A549 (cell line): ENCODE data around the genes NACAD and CCDC201.

DNA sequence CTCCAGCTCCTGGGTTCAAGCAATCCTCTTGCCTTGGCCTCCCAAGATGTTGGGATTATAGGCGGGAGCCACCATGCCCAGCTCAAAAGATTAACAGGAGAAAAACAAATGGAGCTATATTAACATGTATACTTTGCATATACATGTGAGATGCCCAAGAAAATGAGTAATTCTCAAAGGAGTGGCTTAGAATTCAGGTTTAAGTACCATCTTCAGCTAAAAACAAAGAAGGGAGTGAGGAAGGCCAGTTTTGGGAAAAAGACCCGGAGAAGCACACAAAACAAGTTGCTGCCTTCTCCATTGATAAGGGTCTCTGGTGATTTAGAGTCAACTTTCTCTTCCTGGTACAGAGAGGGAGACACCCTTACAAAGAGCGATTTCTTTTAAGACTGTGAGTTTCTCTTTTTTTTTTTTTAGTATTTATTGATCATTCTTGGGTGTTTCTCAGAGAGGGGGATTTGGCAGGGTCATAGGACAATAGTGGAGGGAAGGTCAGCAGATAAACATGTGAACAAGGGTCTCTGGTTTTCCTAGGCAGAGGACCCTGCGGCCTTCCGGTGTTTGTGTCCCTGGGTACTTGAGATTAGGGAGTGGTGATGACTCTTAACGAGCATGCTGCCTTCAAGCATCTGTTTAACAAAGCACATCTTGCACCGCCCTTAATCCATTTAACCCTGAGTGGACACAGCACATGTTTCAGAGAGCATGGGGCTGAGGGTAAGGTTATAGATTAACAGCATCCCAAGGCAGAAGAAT is 8.2 kb upstream of the CCM2 start:
- PRO-cap: no peak
CAGE:
- cytosol, long polyA plus RNA: no peak
- long polyA plus RNA: no peak
- nucleus, long polyA plus RNA: no peak

GRCh38 chr7:45088457-45089919 is at the start of gene NACAD:
Gene NACAD (minus strand): TSS chr7:45088969.
- PRO-cap: no peak
CAGE:
- cytosol, long polyA plus RNA: no peak
- long polyA plus RNA: no peak
- nucleus, long polyA plus RNA: no peak

- PRO-cap: no peak
CAGE:
- cytosol, long polyA plus RNA: no peak
- long polyA plus RNA: no peak
- nucleus, long polyA plus RNA: no peak
Measured at GRCh38 chr7:45701645-45702261, 127.6 kb downstream of the ADCY1 start.

GRCh38 chr7:45872951-45873251 is at the start of gene CCDC201:
Gene CCDC201 (minus strand): TSS chr7:45873082.
- PRO-cap: no peak
CAGE:
- cytosol, long polyA plus RNA: no peak
- long polyA plus RNA: no peak
- nucleus, long polyA plus RNA: no peak

GRCh38 chr7:46291535-46292143 is 370.6 kb upstream of the IGFBP3 start:
- PRO-cap: no peak
CAGE:
- cytosol, long polyA plus RNA: no peak
- long polyA plus RNA: no peak
- nucleus, long polyA plus RNA: no peak

- PRO-cap: no peak
CAGE:
- cytosol, long polyA plus RNA: no peak
- long polyA plus RNA: no peak
- nucleus, long polyA plus RNA: no peak
Measured at GRCh38 chr7:47181702-47182399, 400.1 kb downstream of the TNS3 start.

DNA sequence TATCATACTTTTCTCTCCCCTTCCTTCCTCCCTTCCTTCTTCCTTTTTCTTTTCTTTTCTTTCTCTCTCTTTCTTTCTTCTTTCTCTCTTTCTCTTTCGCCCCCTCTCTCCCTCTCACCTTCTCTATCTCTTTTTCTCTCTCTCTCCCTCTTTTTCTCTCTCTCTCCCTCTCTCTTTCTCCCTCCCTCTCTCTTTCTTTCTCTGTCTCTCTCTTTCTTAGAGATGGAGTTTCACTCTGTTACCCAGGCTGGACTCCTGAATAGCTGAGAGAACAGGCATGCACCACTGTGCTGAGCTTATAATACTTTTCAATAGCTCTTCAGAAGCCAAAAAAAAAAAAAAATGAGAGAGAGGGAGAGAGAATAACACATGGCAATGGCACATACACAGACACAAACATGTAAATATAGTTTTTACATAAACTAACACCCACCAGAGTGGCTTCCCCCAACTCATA is 322.1 kb downstream of the TNS3 start:
- PRO-cap: no peak
CAGE:
- cytosol, long polyA plus RNA: no peak
- long polyA plus RNA: no peak
- nucleus, long polyA plus RNA: no peak

GRCh38 chr7:47276206-47276699 is 305.7 kb downstream of the TNS3 start:
- PRO-cap: no peak
CAGE:
- cytosol, long polyA plus RNA: no peak
- long polyA plus RNA: no peak
- nucleus, long polyA plus RNA: no peak

DNA sequence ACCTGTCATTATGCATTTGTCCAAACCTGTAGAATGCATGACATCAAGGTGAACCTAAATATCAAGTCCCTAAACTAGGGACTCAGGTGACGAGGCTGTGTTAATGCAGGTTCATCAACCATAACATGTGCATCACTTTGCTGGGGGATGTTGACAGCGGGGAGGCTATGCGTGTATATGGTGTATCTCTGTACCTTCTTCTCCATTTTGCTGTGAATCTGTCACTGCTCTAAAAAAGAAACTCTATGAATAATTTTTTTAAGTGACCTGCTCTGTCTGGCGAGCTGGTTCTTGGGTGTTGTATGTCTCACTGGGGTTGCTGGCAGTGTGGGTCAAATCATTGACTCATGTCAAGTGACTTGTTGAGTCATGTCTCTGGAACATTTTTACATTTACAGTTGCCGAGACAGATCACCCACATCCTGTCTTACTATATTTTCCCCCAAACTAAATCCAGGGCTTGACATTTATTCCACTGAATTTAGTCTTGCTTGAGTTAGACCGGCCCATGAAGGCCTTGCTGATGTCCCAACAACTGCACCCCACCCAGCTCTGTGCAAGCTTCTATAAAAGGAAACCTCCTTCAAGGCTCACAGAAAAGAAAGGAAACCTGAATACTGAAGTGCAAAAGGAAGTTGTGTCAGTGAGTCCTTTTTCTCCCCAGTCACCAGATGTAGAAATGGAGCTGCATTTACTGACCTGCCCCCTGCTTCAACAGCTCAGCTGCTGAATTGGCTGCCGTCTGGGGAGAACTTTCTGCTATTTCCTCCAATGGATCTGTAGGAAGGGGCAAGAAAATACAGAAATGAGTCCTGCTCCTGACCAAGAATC is 290.4 kb downstream of the TNS3 start:
- PRO-cap: no peak
CAGE:
- cytosol, long polyA plus RNA: no peak
- long polyA plus RNA: no peak
- nucleus, long polyA plus RNA: no peak

- PRO-cap: no peak
CAGE:
- cytosol, long polyA plus RNA: no peak
- long polyA plus RNA: no peak
- nucleus, long polyA plus RNA: no peak
Measured at GRCh38 chr7:47326162-47326632, 255.7 kb downstream of the TNS3 start.

GRCh38 chr7:47391993-47392539 is 189.8 kb downstream of the TNS3 start:
- PRO-cap: no peak
CAGE:
- cytosol, long polyA plus RNA: no peak
- long polyA plus RNA: no peak
- nucleus, long polyA plus RNA: no peak

- PRO-cap: no peak
CAGE:
- cytosol, long polyA plus RNA: no peak
- long polyA plus RNA: no peak
- nucleus, long polyA plus RNA: no peak
Measured at GRCh38 chr7:47453556-47454115, 128.3 kb downstream of the TNS3 start.

- PRO-cap: no peak
CAGE:
- cytosol, long polyA plus RNA: no peak
- long polyA plus RNA: no peak
- nucleus, long polyA plus RNA: no peak
Measured at GRCh38 chr7:47477308-47477888, 104.5 kb downstream of the TNS3 start.

DNA sequence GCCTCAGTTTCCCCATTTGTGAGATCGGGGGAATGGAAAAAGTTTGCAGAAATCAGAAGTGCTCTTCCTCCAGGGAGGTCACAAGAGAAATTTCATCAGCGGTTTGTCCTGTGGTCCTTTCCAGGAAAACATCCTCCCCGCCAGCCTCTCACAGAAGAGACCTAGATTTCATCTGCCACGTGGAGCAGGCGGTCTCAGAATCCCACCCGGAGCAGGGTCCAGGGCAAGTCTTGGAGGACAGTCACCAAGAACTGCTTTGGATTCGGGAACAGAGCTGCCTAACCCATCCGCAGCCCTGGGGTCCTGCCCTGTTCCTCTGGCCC is 882 bp upstream of the TNS3 start:
- PRO-cap: no peak
CAGE:
- cytosol, long polyA plus RNA: no peak
- long polyA plus RNA: no peak
- nucleus, long polyA plus RNA: no peak

- PRO-cap: no peak
CAGE:
- cytosol, long polyA plus RNA: no peak
- long polyA plus RNA: no peak
- nucleus, long polyA plus RNA: no peak
Measured at GRCh38 chr7:47600633-47601184, 18.8 kb upstream of the TNS3 start.

DNA sequence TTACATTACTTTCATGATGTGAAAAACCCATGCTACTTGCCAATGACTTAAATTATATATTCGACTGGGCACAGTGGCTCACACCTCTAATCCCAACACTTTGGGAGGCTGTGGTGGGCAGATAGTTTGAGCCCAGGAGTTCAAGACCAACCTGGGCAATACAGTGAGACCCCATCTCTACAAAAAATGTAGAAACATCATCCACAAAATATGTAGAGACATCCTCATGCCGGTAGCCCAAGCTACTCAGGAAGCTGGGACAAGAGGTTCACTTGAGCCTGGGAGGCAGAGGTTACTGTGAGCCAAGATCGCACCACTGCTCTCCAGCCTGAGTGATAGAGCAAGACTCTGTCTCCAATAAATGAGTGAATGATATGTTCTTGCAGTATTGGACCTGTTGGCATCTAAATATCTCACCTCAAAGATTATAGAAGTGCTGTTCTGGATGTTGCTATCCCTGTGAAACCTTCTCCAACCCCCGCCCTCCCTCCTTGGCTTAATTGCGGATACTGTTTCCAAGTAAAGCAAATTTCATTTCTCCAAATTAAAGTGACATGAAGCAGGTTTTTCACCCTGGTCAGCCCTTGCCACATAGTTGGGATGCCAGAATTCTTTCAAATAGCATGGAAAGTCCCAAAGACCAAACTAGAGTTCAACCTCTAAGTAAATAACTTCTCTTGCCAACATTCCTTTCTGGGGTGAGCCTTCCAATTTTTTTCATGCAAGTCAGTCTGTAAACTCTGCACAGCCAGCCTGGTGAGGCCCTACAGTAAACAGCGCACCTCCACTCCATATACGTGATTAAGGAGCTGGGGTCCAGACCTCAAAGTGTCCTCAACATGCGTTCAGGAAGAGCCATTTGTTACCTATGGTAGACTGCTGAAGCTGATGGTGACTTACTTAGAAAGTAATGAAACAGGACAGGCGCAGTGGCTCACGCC is 22.8 kb upstream of the TNS3 start:
- PRO-cap: no peak
CAGE:
- cytosol, long polyA plus RNA: no peak
- long polyA plus RNA: no peak
- nucleus, long polyA plus RNA: no peak

DNA sequence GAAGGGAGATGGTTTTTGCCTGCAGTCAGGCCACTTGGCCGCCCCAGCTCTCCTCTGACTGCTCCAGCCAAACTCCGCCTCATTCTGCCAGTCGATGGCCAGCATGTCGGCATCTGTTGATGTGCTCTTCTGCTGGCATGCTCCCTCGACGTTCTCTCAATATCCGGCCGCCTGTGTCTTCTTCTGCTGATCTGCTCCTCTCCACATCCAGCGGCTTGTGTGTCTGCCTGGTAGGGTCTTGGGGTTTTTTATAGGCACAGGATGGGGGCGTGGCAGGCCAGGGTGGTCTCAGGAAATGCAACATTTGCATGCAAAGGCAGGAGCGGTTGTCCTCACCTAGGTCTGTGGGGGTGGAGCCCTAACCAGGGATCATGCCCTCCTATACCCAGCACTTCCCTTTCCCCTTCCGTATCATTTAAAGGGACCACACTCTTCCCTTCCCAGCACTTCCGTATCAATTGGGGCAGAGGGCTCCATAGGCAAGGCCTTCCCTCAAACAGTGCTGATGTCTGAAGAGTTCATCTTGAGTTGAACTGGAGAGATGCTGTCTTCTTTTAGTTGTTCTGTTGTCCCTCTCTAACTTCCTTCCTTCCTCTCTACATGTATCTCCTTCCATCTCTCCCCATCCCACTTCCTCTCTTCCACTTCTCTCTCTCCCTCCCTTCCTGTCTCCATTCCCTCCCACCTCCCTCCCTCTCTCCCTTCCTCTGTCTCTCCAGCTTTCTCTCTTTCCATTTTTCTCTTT is 40.4 kb upstream of the TNS3 start:
- PRO-cap: no peak
CAGE:
- cytosol, long polyA plus RNA: no peak
- long polyA plus RNA: no peak
- nucleus, long polyA plus RNA: no peak

- PRO-cap: no peak
CAGE:
- cytosol, long polyA plus RNA: no peak
- long polyA plus RNA: no peak
- nucleus, long polyA plus RNA: no peak
Measured at GRCh38 chr7:47623052-47623811, 41.3 kb upstream of the TNS3 start.

DNA sequence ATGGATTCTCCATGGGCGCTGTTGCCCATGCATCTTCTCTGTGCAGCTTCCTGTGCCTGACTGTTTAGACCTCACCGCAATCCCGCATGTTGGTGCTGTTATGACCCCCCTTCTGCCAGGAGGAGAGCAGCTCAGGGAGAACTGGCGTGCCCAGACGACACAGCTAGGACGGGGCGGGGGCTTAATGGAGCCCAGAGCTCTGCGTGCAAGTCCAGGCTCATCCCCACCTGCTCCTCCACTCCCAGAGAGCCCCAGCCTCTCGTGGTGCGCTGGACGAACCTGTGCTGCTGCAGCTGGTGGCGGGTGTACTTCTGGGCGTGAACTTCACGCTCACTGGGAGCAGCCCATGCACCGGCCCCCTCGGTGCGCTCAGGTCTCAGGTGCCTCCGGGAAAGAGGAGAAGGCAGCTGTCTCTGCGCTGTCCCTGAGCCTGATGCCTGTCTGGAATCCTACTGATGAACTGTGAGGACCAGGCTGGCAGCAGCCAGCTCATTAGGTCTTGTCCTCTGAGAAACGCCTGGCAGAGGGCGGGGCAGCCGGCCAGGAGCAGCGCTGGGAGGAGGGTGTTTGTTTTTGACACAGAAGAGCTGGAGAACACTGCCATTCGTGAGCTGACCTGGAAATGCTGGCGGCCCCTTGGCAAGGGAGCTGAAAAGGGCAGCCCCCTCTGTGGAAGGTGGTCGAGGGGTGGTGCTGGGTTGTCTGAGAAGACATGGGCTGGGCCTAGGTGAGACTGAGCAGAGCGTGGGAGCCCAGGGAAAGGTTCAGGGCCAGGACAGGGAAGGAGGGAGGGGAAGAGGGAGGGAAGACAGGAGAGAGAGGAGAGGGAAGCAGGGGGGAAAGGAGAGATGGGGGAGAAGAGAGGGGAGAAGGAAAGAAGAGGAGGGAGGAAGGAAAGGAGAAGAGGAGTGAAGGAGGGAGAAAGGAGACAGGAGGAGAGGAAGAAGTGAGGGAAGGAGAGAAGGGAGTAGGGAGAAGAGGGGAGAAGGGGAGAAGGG is 53.3 kb upstream of the TNS3 start:
- PRO-cap: no peak
CAGE:
- cytosol, long polyA plus RNA: start-site peak on the minus strand centred at position 446 of the sequence, 43 bp wide, 225 and 320 reads in 2 replicates
- long polyA plus RNA: no peak
- nucleus, long polyA plus RNA: start-site peak on the minus strand centred at position 455 of the sequence, 26 bp wide, 132 and 206 reads in 2 replicates

- PRO-cap: no peak
CAGE:
- cytosol, long polyA plus RNA: no peak
- long polyA plus RNA: no peak
- nucleus, long polyA plus RNA: no peak
Measured at GRCh38 chr7:47965183-47965573, 14.2 kb downstream of the HUS1 start.